ENCODE measurements around a stretch of chr16.

GRCh38 chr16:81611899-81613199 is 166.7 kb upstream of the PLCG2 start:
- PRO-cap, 4 experiments: peak in 1 of 4 experiments; most common plus-strand start chr16:81613091 (in 1)
- RAMPAGE, long total RNA, 2 experiments: no peak in any of the 2 experiments

- PRO-cap, 4 experiments: peak in 1 of 4 experiments; most common plus-strand start chr16:81618953 (in 1); most common minus-strand start chr16:81618739 (in 1)
- RAMPAGE, long total RNA, 2 experiments: no peak in any of the 2 experiments
Measured at GRCh38 chr16:81618399-81619128, 160.5 kb upstream of the PLCG2 start.

GRCh38 chr16:81663994-81664619 is 115.0 kb upstream of the PLCG2 start:
- PRO-cap, 4 experiments: no peak in any of the 4 experiments
- RAMPAGE, long total RNA, 2 experiments: no peak in any of the 2 experiments

- PRO-cap, 4 experiments: no peak in any of the 4 experiments
- RAMPAGE, long total RNA, 2 experiments: no peak in any of the 2 experiments
Measured at GRCh38 chr16:81677686-81678071, 101.4 kb upstream of the PLCG2 start.

DNA sequence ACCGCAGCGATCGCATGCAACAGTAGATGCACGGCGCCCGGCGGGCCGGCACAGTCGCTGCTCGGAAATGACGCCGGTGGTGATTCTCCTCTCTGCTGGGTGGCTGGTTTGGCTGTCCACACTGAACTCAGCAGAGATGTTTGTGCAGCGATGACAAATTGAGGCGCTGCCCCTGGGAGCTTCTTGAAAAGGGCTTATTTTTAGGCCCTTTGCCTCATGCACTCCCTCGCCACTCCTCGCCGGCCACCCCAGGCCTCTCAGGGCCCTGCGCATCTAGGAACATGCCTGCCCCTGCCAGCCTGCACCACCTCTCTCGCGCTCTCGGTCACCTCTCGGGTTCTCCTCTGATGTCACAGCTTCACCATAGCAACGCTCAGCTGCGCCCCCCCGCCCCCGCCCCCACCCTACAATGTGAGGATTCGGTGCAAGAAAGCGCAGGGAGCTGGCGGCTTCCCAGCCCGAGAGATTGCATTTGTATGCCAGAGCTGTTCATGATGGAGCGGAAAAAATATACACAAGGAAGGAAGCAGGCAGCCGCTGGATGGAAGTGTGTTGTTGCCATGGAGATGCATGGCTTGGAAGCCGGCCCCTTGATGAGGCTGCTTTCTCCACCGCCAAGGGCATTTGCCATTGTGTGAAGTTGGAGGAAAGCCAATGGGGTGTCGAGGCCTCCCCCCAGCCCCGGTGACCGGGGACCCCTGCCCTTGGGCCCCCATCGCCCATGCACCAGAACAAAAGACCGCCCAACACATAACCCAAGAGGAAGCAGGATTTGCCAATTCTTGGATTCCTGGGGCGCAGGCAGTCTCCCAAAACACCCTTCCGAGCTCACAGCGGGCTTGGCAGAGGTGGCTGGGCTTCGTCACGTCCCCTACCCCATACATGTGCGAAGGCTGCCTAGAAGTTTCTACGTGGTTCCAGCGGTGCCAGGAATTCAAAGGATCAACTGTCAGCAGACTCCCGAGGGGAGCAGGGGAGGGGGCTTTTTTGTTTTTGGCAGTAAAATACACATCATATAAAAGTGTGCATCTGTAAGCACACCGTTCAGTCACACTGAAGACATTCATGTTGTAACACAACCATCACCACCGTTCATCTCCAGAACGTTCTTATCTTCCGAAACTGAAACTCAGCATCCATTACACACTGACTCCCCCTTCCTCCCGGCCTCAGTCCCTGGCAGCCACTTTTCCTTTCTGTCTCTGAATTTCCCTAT is 81.1 kb upstream of the PLCG2 start:
- PRO-cap, 4 experiments: no peak in any of the 4 experiments
- RAMPAGE, long total RNA, 2 experiments: no peak in any of the 2 experiments

DNA sequence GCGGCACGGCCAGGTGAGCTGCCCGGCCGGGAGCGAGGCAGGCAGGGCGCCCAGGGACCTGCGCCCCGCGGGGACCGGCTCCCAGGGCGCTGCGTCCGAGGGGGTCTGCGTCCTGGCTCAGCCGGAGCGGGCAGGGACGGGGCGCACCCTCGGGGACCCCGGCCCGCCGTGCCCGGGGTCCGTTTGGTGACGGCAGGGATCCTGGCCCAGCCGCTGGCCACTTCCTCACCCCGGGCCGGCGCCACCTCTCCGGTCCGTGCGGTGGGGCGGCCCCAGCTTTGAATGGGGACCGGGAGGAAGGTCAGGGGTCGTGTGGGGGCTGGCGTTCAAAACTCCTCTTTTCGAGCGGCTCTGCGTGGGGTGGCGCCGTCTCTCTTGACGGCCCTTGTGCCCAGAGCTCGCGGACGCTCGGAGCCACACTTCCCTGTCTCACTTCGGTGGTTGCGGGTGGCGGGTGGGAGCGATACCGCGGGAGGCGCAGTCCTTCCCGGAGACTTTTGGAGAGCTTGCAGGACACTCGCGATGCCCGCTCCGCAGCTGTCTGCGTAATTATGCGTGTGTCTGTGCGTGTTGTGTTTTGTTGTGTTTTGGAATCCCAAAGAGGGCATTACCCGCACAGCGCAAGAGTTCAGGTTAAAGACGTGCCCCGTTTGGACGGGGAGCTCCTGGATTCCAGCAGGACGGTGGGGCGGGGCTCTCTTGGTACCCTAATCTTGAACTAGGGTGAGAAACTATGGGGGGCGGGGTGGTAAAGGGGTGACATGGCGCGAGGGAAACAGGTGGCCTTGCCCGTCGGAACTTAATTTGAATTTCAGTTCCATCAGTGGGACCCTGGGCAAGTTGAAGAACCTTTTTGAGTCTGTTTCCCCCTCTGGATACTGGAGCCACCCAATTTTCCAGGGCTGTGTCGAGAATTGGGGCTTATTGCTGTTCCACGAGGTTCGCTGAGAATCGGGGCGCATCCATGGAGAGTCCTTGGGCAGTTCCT is 615 bp downstream of the PLCG2 start:
- PRO-cap, 4 experiments: no peak in any of the 4 experiments
- RAMPAGE, long total RNA, 2 experiments: no peak in any of the 2 experiments

DNA sequence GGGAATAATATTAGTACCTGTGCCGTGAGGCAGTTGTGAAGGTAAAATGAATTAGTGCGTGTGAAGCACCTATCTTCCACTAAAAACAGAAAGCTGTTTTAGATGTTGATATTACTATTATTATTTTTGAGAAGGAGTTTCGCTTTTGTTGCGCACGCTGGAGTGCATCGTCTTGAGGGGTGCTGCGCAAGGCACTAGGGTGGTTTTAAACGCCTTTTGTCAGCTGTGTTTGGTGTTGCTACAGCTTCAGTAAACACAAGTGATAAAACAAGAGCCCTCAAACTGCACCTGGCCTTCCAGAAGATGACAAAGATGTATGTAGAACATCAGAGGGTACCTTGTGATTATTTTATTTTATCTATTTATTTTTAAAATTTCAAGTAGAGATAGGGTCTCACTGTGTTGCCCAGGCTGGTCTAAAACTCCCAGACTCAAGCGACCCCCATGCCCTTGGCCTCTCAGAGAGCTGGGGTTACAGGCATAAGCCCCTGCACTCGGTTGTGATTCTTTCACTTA is 38.3 kb downstream of the PLCG2 start:
- PRO-cap, 4 experiments: no peak in any of the 4 experiments
- RAMPAGE, long total RNA, 2 experiments: no peak in any of the 2 experiments

DNA sequence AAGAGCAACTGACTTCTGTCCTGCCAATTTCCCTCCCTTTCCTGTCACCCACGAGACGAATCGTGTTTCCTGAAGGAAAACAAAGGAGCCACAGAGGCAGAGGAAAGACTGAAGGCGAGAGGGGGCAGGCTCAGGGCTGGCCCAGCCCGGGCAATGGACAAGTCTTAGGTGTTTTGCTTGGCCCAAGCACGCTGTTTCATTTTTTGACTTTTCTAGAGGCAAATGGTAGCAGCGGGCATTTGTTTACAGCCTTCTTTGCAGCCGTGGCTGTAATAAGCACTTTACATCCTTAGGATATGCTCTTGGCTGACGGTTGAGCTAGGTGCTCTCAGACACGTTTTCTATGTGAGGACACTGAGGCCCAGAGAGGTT is 83.0 kb downstream of the PLCG2 start:
- PRO-cap, 4 experiments: no peak in any of the 4 experiments
- RAMPAGE, long total RNA, 2 experiments: no peak in any of the 2 experiments

DNA sequence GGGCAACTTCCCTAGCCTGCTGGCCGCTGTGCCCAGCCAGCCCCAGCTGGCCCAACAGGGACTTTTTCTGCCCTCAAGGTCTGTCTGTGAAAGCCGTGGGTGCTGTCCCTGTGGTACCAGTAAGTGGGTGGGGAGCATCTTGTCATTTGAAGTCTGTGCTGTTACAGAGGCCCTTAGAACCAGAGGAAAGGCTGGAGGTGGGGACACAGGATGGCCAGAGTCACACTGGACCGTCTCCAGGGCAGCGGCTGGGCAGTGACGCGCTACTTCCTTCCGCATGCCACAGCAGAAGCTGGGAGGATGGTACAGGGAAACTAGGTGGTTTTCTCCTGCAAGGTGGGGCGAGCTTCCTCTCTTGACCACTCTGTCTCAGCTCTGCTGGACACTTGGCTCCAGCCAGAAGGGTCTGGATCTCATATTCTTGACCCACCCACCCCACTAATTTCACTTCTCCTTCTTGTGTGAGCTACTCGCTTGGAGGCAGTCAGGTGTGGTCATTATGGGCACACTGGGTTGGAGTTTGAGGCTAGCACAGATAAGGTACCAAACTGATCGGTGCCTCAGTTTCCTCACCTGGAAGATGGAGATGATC is 87.9 kb downstream of the PLCG2 start:
- PRO-cap, 4 experiments: no peak in any of the 4 experiments
- RAMPAGE, long total RNA, 2 experiments: no peak in any of the 2 experiments

DNA sequence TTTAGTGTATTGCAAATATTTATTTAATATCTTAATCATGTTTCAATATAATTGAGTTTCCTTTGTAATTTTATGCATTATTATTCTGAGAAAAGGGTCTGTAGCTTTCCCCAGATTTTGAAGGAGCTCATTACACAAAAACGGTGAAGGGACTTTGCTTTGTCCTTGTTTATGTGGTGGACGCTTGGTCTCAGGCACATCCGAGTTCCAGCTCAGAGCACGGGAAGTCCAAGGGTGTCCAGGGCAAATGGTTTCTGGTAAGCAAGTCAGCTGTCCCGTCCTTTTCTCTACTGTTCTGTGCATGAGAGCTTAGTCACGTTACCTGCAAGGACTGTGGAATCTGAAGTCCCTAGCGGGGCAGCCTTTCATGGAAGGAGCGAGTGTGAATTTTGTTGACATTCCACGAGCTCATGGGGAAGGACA is 109.4 kb downstream of the SDR42E1 start:
- PRO-cap, 4 experiments: peak in 1 of 4 experiments; most common minus-strand start position 256 of the sequence (in 1)
- RAMPAGE, long total RNA, 2 experiments: no peak in any of the 2 experiments

DNA sequence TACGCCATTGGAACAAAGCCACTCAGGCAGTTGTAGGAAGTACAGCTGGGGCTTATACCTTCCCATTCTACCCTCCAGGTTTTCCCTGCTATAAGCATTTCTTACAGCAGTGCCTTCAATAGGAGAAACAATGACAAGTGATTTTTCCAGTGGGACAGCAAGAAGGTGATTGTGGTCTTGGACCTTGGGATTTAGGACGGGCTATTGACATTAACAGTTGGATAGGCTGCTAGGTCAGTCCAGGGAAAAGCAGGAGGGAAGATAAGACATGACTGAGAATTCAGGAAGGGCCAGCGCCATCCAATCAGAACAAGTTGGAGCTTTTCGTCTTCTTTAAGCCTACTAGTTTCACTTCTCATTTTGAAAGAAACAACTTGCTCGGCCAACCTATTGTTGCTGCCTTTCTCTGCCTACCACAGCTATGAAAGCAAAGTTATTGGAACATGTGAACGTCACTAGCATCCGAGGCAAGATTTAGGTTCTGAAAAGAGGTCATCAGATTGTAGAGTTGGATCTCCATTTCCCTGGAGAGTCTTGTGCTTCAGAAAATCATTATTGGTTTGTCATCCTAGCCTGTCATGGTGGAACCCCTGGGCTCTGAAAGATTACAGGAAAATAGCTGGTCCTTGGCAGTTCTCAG is 25.0 kb downstream of the CDH13 start:
- PRO-cap, 4 experiments: no peak in any of the 4 experiments
- RAMPAGE, long total RNA, 2 experiments: no peak in any of the 2 experiments

GRCh38 chr16:82652306-82652876 is 25.6 kb downstream of the CDH13 start:
- PRO-cap, 4 experiments: no peak in any of the 4 experiments
- RAMPAGE, long total RNA, 2 experiments: no peak in any of the 2 experiments

- PRO-cap, 4 experiments: no peak in any of the 4 experiments
- RAMPAGE, long total RNA, 2 experiments: no peak in any of the 2 experiments
Measured at GRCh38 chr16:82747828-82748511, 121.2 kb downstream of the CDH13 start.

DNA sequence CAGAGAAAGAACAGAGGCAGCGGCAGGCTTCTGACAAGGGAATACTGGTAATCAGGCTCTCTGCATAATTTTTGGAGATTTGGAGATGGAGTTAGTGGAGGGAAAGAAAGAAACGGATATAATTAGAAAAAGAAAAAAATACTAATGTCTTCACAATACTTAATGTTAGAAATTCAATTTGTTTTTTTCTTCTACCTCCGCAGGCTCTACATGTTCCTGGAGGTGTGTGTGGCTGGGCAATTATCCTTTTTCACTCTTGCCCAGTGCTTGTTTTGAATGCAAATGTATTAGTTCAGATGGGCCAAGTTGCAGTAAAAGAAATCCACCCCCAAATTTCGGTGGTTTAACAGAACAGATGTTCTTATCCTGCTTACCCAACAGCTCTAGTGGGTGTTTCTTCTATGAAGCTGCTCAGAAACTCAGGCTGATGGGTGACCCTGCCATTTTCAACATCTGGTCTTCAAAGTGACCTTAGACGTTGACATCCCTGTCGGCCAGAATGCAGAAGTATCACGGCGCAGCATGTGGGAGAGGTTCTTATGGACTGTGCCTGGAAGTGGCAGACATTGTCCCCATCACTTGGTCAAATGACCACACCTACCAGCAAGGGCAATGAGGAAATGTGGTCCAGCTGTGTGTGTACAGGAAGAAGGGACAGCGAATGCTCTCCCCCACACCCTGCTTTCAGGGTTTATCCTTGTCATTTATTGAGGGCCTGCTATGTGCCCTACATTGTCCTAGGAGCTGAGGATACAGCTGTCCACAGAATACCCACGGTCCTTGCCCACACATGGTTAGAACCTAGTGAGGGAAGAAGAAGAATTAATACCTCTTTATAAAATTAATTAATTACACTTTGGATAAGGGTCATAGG is 157.3 kb downstream of the CDH13 start:
- PRO-cap, 4 experiments: no peak in any of the 4 experiments
- RAMPAGE, long total RNA, 2 experiments: no peak in any of the 2 experiments

- PRO-cap, 4 experiments: peak in 1 of 4 experiments; most common minus-strand start chr16:83581869 (in 1)
- RAMPAGE, long total RNA, 2 experiments: no peak in any of the 2 experiments
Measured at GRCh38 chr16:83581787-83581986, 226.1 kb upstream of the HSBP1 start.

DNA sequence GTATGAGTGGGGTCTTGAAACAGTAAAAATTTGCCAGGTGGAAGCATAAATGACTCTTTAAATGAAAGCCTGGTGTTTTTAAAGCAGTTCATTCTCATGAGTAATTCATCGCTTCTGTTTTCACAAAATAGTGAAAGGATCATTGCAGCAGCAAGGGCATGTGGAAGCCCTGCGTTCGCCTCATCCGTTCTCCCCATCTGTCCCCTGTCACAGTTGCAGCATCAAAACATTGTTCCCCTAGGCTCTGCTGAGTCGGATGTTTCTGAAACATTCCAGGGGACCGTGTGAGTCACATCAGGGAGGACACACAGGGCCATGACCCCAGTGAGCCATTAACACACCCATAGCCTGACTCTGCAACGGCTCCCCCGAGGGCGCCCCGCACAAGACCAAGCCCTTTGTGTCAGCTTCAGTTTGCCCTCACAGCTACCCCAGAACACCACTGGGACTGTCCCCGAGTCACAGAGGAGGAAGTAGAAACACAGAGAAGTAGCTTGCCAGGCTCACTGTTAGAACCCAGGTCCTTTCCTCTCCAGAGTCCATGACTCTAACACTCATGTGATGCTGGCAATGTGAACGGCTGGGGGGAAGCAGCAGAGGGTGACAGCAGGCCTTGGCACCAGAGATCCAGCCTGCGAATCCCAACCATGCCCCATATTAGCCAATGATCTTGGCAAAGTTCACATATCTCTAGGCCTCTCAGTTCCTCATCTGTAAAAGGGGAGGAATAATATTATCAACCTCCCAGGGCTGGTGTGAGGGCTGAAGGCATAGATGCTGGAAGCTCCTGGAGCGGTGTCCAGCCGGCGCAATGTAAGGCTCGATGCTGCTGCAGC is 63.2 kb upstream of the HSBP1 start:
- PRO-cap, 4 experiments: peak in 2 of 4 experiments; most common plus-strand start position 477 of the sequence (in 1); most common minus-strand start position 199 of the sequence (in 2)
- RAMPAGE, long total RNA, 2 experiments: no peak in any of the 2 experiments

DNA sequence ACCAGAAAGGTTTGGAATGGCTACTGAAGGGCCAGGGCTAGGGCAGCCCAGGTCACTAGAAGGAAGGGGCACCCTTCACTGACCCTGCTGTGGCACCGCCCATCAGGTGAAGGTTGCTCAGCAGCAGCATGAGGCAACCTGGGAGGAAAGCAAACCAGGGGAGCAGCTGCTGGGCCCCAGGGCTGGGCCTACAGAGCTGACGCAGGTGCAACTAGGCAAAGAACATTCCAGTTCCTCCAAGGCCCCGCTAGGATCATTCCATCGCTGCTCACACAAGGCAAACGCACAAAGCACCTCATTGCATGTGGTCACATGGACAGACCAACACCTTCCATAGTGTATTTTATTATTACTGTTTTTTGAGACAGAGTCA is 3.4 kb upstream of the HSBP1 start:
- PRO-cap, 4 experiments: no peak in any of the 4 experiments
- RAMPAGE, long total RNA, 2 experiments: no peak in any of the 2 experiments

DNA sequence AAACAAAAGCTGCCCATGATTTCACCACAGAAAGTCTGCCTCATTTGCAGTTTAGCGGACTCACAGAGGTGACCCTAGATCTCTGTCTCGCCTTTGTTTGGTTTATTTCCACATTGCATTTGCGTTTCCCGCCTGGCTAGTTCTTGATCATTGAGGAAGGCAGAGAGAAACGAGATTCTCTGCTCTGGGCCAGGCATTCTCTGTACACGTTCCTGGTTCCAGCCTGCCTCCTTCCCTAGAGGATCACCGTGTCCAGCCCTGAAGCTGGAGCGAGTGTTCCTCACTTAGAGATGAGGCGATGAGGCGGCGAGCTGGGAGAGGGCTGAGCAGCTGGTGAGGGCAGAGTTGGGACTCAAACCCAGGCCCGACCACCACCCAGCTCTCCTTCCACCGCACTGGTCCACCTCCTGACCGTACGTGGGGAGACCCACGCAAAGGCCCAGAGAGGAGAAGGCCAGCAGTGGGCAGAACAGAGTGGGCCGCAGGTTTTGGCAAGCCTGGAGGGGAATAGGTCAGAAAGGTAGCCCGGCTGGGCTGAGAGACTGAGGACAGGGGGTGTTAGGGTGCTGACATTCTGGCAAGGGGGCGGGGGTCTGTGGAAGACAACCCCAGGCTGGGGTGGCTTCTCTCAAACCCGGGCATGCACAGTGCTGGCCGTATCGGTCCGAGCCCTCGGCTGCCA is 24.6 kb downstream of the MLYCD start:
- PRO-cap, 4 experiments: peak in 1 of 4 experiments; most common plus-strand start position 290 of the sequence (in 1)
- RAMPAGE, long total RNA, 2 experiments: no peak in any of the 2 experiments

- PRO-cap, 4 experiments: no peak in any of the 4 experiments
- RAMPAGE, long total RNA, 2 experiments: no peak in any of the 2 experiments
Measured at GRCh38 chr16:83934817-83935336, 18.2 kb upstream of the OSGIN1 start.

GRCh38 chr16:83956590-83956926 is 3.5 kb downstream of the OSGIN1 start:
- PRO-cap, 4 experiments: peak in 1 of 4 experiments; most common minus-strand start chr16:83956856 (in 1)
- RAMPAGE, long total RNA, 2 experiments: no peak in any of the 2 experiments

Data from right lobe of liver (tissue), 4 donors.